ENCODE measurements around the genes OR5H15 and ADGRG7.

DNA sequence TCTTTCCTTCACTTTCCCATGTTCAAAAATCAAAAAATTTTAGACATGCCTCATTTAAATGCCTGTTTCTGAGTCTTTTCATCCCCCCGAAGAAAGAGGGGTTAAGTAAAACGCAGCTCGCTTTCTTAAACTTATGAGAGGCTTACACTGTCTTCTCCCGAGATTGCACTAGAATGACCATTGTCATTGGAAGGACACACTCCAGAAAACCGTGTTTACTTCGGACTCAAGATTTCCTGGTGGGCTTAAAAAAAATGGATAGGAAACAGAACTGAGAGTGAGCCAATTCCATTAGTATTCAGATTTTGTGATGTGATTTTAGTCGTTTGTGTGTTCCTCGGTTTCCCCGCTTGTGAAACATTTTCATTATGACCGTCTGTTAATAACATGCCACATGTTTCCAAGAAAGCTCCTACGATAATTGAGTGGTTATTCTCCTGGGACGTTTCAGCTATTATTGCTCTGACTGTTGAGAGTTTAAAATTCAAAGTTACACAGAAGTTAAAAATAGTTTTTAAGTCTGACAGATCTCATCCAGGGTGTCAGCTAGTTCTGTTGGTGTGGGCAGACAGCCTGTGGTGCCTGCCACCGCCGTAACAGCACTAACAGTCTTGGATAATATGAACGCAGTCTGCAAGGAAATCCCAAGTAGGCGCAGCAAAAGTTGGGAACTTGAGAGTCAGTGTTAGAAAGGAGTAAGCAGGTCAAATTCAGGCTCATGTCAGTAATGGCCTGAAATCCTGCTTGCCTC is 1.5 kb downstream of the CRYBG3 start:
- PRO-cap: no peak

GRCh38 chr3:98166507-98166992 is at the start of gene OR5H15:
Gene OR5H15 (plus strand): TSS chr3:98166696.
- PRO-cap: no peak

DNA sequence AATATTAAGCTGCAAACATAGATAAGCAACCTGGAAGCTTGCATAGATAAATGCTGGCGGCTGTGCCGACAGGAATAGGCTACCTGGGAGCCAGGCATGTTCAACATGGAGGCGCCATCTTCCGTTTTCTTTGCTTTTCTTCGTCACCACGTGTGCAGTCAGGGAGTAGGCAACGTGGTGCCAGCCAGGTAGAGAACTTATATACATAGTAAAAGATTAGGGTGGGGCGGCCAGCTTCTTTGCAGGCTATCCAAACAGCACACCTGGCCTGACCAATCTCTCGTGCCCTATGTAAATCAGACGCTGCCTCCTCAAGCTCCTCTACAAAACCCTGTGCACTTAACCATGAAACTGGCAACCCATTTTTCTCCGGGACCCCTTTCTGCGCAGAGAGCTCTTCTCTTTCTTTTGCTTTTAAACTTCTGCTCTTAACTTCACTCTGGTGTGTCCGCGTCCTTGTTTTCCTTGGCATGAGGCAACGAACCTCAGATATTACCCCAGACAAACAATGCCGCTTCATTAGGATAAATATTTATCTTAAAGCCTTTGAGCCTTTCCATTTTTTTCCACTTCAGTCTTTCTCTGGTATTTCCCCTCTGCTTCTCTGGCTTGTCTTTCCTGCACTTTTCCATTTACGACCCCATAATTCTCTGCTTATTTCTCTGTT is 28.5 kb upstream of the OR5K4 start:
- PRO-cap: no peak

- PRO-cap: bidirectional peak, plus-strand start at chr3:98536794, minus-strand start at chr3:98536597
Measured at GRCh38 chr3:98536334-98537021, 4.7 kb downstream of the GPR15 start.

DNA sequence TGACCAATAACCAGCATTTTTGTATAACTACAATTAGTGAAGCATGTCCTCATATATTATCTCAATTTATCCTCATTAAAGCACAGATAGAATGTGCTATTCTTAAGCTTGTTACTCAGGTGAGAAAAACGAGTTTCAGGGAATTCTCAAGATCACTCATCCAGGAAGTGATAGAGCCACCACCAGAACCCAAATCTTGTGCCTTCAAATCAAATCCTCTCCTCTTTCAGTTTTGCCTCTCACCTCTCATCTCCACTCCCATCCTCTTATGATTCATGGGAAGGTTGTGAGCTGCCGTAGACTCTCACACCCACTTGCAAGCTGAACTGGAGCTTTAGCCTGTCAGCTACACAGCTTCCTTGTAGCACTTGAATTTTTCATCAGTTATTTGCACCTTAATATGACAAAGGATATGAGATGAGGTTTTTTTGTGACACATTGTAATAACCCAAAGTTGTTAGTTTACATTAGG is 25.5 kb downstream of the GPR15 start:
- PRO-cap: no peak

- PRO-cap: no peak
Measured at GRCh38 chr3:98562332-98562621, 30.5 kb downstream of the GPR15 start.

DNA sequence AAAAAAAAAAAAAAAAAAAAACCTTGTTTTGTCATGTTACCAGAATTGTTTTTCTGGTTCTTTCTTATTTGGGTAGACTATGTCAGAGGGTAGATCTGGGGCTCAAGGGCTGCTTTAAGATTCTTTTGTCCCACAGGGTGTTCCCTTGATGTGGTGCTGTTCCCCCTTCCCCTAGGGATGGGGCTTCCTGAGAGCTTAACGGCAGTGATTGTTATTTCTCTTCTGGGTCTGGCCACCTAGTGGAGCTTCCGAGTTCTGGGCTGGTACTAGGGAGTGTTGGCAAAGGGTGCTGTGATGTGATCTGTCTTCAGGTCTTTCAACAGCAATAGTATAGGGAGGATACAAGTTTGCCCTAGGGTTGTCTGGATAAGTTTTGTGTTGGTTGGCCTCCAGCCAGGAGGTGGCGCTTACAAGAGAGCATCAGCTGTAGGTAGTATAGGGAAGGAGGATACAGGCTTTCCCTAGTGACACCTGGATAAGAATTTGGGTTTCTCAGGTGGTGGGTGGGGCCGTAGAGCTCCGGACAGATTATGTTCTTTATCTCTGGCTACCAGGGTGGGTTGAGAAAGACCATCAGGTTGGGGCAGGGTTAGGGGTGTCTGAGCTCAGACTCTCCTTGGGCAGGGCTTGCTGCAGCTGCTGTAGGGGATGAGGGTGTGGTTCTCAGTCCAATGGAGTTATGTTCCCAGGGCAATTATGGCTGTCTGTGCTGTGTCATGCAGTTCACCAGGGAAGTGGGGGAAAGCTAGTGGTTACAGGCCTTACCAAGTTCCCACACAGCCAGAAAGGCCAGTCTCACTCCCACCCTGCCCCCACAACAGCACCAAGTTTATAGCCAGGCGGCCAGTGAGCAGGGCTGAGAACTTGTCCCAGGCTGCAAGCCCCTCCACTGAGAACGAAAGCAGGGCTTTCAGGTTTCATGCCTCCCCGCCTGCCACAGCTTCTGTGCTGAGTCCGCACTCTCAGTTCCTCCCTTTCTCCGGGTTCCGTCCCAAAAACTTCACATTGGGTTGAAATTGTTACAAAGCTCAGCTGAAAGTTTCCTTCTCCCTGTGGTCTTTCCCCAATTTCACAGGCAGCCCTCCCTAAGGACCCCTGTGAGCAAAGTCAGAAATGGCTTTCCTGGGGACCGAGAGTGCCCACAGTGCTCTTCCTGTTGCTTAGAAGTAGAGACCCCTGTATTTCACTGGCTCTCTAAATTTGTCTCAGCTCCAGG is 19.4 kb upstream of the CPOX start:
- PRO-cap: no peak

DNA sequence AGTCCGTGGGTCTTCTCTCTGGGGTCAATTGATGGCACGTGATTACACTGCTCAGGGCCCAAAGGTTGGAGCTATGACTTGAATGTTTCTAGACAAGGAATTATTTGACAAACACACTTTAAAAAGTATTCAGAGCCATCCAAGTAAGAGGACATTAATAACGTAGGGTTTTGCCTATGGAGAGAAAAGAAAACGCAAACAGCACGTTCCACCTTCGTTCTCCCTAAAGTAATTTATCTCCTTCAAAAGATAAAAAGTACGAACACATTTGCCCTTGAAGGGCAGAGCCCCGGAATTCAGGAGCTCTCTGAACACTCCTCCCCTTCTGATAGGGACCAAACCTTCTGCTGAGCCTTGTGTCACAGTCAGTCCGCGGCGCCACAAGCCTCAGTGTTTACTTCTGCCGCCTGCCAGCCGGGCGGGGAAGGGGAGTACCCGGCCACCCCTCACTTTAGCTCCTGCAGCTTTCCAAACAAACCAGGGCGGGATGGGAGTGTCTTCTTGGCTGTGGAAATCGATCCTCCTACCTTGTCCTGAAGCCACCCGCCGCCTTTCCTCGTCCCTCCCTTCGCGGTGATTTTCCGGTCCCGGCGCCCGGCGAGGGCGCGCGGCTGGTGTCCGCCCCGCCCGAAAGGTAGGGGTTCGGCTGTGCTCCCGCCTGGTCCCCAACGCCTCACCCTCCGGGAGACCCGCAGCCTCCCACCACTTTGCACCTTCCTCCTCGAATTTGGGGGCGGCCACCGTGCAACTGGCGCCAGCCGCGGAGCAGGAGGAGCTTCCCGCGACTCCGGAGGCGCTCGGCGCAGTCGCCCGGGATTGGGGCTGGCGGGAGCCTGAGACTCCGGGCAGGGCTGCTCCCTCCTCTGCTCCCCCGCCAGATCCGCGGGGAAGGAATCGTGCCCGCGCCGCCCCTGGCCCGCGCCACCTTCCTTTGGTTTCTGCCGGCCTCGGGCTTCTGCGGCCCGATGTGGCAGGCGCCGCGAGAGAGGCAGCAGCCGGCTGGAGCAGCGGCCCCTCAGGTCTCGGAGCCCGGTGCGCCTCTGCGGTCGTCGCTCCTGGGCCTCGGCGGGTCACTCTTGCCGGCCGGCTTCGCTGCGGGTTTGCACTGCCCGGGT is 30.9 kb upstream of the ST3GAL6 start:
- PRO-cap: unidirectional peak, plus-strand start at position 364 of the sequence; bidirectional peak, plus-strand start at position 606 of the sequence, minus-strand start at position 489 of the sequence; bidirectional peak, plus-strand start at position 803 of the sequence, minus-strand start at position 703 of the sequence

- PRO-cap: no peak
Measured at GRCh38 chr3:98777212-98777644, 14.1 kb downstream of the ST3GAL6 start.

DNA sequence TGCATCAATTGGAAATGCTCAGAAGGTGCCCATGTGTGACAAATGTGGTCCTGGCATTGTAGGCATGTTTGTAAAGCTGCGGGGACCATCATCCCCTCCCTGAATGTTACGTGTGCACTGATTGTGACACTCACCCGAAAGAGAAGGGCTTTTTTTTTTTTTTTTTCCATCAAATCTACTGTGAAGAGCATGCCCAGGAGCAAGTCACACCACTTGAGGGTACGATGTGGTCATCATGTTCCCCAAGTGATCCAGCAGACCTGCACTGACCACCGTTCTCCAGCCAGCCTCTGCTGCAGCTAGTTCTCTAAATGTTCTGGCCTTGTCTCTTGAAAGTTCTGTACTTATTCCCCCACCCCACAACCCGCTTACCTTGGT is 19.8 kb downstream of the ST3GAL6 start:
- PRO-cap: no peak

GRCh38 chr3:98985869-98986280 is 84.4 kb upstream of the DCBLD2 start:
- PRO-cap: no peak

- PRO-cap: no peak
Measured at GRCh38 chr3:99859606-99860347, 42.1 kb downstream of the CMSS1 start.

GRCh38 chr3:99929693-99930141 is 112.1 kb downstream of the CMSS1 start:
- PRO-cap: no peak

- PRO-cap: no peak
Measured at GRCh38 chr3:99939805-99940375, 122.2 kb downstream of the CMSS1 start.

GRCh38 chr3:100032201-100032658 is 82.1 kb downstream of the FILIP1L start:
- PRO-cap: no peak

DNA sequence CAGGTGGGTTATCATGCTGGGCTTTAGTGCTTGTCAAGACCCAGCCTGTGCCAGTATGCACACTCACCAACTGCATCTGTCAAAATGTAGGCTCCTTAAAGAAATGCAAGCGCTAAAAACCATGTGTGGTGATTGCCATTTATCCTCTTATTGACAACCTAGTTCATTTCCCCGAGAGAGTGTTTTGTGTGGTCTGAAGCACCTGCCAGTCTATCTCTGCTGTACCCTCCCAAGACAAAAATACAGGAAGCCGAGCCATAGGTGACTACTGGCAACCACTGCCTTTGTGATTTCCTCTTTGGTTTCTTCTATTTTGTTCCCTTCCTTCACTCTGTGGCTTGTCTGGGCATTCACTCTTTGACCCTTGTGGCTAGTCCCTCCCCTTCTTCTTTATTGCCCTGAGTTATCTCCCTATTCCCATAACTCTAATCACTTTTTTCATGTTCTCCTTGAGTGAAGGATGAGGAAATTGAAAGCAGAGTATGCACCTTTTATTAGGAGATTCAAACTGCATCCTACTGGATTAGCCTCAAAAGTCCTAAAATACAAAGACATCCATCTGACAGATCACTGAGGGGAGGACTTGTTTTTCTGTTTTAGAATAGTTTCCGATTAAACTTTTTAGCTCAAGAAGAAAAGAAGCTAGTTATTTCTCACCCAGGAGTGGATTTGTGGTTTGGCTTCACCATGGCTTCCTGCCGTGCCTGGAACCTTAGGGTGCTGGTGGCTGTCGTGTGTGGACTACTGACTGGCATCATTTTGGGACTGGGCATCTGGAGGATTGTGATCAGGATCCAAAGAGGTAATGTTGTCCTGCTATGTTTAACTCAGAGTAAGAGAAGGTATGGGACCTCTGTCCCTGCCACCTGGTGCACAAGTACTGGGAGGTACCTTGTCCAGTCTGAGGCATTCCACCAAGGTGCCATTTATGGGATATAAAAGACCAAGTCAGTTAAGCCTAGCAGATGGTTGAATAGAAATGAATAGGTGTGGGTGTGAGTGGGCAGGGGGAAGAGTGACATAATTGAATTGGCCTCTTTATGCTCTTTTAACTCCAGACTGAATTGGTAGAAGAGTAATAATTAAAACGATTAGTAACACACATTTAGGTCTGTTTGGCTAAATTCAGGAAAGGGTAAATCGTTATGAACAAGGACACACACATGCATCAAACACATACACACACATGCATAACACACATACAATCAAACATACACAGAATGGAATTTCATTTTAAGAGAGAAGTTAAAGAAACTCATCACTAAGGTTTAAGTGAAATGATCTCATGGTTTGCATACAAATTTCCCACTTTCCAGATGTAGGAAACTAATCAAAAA is at the start of gene ADGRG7:
Gene ADGRG7, plus strand, starts transcription at position 432 of the 1,337 bp plus-strand sequence.
- PRO-cap: no peak

- PRO-cap: unidirectional peak, minus-strand start at chr3:100710627
Measured at GRCh38 chr3:100710321-100711167, 1.2 kb downstream of the TFG start.

DNA sequence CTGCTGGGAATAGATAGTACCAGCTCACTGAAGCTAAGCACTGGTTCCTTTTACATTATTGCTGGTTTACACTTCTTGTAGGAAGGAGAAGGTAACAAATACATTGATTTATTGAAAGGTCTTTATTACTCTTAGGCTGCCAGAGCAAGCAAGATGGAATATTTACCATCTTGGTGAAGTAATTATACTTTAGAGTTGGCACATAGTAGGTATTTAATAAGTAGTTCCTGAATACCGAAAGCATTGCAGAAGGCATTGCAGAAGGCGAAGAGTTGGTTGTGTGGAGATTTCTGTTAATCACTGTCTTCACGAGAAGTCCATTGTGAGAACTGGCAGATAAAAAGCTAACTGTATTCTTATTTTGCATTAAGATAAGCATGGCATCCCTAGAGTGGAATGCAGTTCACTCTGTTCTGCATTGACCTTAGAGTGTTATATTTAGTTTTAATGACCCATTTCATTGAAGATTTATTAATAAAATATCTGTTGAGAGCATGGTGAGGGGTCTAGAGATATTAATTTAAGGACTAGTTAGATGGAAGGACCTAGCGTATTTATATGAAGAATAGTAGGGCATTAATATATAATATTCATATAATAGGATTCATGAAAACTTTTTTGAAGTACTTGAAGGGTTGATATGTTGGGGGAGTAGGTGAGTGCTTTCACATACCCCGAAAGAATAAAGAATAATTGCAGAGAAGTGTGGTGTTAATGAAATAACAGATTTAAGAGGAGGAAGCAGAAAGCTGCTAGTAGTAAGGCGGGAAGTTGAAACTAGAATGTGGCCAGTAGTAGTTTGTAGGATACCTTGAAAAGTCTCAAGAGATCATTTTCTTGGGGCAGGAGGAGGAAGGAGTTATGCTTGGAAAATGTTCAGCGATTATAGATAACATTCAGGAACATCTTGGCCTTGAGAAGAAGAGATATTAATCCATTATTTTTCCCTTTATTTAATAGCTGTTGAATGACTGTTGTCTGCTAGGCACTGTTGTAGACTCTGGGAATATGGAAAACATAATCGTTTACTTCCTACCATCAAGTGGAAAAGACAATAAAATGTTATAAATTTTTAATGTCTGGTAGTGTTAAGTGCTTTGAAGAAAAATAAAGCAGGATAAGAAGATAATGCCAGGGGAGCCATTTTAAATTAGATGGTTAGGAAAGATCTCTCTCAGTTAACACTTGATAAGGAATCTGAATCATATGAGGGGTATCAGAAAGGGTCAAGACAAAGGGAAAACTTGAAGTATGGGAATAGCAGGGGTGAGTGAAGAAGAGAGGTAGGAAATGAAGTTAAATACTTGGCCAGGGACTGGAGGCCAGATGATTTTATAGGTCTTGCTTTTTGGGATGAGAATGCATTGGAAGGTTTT is 2.9 kb downstream of the TFG start:
- PRO-cap: no peak

DNA sequence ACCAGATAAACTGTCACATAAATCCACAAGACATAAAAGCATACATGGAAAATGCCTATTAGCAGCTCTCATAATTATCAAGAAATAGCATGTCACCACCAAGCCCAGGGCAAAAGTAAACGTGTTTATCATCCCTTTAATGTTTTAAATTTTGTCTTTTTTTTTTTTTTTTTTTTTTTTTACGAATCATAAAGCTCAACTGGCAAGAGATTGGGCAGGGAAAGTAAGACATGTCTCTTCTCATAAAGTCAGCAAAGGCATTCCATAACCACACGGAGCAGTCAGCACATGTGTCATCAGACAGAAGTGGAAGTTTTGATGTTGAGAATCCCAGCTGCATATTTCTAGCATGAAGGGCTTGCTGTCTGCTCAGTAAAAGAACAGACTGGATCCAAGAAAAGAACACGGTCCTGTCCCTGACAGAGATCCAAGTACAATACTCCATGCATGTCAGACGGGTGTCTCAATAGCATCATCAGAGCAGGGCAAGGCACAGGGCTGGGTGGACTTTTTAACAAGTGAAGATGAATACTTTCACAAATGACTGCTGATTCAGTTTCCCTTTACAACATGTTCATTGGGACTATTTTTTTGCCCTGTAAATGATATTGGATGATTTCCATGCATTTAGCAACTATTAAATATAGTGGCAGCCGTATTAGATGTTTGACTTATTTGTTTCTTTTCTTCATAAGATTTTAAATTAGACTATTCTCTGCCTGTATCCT is 38.2 kb downstream of the ABI3BP start:
- PRO-cap: no peak

- PRO-cap: no peak
Measured at GRCh38 chr3:101017105-101017304, 23.8 kb upstream of the ABI3BP start.

All from penis (tissue), 1 donor.